Measurements from ENCODE around the gene GEMIN7.

GRCh38 chr19:44874179-44875149, 16.6 kb upstream of the TOMM40 start:
- PRO-cap, 3 experiments: no peak in any of the 3 experiments
- RAMPAGE, long total RNA, 4 experiments: no peak in any of the 4 experiments
- RRBS: no CpG with 5 or more reads among the region's 26 CpGs

- PRO-cap, 3 experiments: peak in 3 of 3 experiments; most common plus-strand start chr19:44913255 (in 3)
- RAMPAGE, long total RNA, 4 experiments: no peak in any of the 4 experiments
- RRBS: no CpG with 5 or more reads among the region's 10 CpGs
Observed at GRCh38 chr19:44912713-44913368, 1.6 kb upstream of the APOC1 start.

- PRO-cap, 3 experiments: peak in 1 of 3 experiments; most common minus-strand start chr19:45075366 (in 1)
- RAMPAGE, long total RNA, 4 experiments: no peak in any of the 4 experiments
- RRBS: no CpG with 5 or more reads among the region's 9 CpGs
Observed at GRCh38 chr19:45075086-45075482, 1.2 kb downstream of the ZNF296 start.

- PRO-cap, 3 experiments: peak in 3 of 3 experiments; most common plus-strand start chr19:45079257 (in 1); most common minus-strand start chr19:45079175 (in 3)
- RAMPAGE, long total RNA, 4 experiments: start-site peak on the plus strand in 3 of 4 experiments, at chr19:45079179-45079296 at its widest, 29 to 123 reads per replicate
- RRBS: 1% methylated on average over 30 of the region's 53 CpGs
Observed at GRCh38 chr19:45078732-45079577, at the start of gene GEMIN7. Gene GEMIN7, plus strand, starts transcription at chr19:45079260.

- PRO-cap, 3 experiments: no peak in any of the 3 experiments
- RAMPAGE, long total RNA, 4 experiments: no peak in any of the 4 experiments
- RRBS: no CpG with 5 or more reads among the region's 9 CpGs
Observed at GRCh38 chr19:45103043-45103436, 10.1 kb downstream of the PPP1R37 start.

DNA sequence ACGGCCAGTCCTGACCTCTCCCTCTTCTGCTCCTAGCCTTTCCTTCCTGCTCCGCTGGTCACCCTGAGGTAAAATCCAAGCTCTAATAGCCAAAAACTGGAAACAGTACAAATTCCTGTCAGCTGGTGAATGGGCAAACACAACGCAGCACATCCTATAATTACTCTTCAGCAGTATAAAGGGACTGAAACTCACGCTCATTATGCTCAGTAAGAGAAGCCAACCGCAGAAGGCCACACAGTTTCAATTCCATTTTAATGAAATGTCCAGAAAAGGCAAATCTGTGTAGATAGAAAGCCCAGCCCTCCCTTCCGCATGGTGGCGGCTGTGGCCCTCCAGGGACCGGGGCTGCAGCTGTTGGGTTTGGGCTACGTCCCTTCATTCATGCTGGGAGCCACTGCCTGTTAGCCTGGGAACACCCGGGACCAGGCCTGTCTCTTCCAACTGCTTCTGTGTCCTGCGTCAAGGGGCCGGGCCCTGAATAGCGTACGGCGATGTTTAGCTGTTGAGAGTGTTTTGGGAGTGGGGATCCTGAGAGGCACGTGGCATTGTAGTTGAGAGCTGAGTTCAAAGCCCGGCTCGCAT, 23.5 kb downstream of the NKPD1 start:
- PRO-cap, 3 experiments: no peak in any of the 3 experiments
- RAMPAGE, long total RNA, 4 experiments: no peak in any of the 4 experiments
- RRBS: 80% methylated on average over 10 of the region's 18 CpGs

DNA sequence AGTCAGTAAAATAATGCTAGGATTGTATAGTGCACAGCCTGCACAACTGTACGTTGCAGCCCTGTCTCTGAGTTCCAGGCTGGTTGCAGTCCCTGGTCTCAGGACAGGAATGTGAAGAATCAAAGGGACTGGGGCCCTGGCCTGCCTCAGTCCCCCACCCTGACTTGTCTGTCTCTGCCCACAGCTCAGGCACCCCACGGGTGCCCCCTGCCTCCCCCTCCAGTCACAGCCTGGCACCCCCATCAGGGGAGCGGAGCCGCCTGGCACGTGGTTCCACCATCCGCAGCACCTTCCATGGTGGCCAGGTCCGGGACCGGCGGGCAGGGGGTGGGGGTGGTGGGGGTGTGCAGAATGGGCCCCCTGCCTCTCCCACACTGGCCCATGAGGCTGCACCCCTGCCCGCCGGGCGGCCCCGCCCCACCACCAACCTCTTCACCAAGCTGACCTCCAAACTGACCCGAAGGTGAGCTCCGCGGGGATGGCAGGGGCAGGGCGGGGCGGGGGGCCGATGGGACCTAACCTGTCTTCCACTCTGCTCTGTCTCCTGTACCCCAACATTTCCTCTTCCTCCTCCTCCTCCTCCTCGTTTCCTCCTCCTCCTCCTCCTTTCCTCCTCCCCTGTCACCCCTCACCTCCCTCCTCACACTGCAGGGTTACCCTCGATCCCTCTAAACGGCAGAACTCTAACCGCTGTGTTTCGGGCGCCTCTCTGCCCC, 25.0 kb downstream of the CKM start:
- PRO-cap, 3 experiments: no peak in any of the 3 experiments
- RAMPAGE, long total RNA, 4 experiments: no peak in any of the 4 experiments
- RRBS: 89% methylated on average over 2 of the region's 25 CpGs

GRCh38 chr19:45326113-45326554, 3.5 kb upstream of the CKM start:
- PRO-cap, 3 experiments: peak in 1 of 3 experiments; most common plus-strand start chr19:45326417 (in 1)
- RAMPAGE, long total RNA, 4 experiments: no peak in any of the 4 experiments
- RRBS: no CpG with 5 or more reads among the region's 10 CpGs

- PRO-cap, 3 experiments: no peak in any of the 3 experiments
- RAMPAGE, long total RNA, 4 experiments: no peak in any of the 4 experiments
- RRBS: no CpG with 5 or more reads among the region's 17 CpGs
Observed at GRCh38 chr19:45404673-45404975, 245 bp downstream of the PPP1R13L start.

- PRO-cap, 3 experiments: no peak in any of the 3 experiments
- RAMPAGE, long total RNA, 4 experiments: no peak in any of the 4 experiments
- RRBS: no CpG with 5 or more reads among the region's 2 CpGs
Observed at GRCh38 chr19:45431186-45431359, 7.4 kb upstream of the ERCC1 start.

GRCh38 chr19:45448859-45449403, 18.9 kb upstream of the FOSB start:
- PRO-cap, 3 experiments: no peak in any of the 3 experiments
- RAMPAGE, long total RNA, 4 experiments: no peak in any of the 4 experiments
- RRBS: no CpG with 5 or more reads among the region's 11 CpGs

- PRO-cap, 3 experiments: no peak in any of the 3 experiments
- RAMPAGE, long total RNA, 4 experiments: no peak in any of the 4 experiments
- RRBS: no CpG with 5 or more reads among the region's 16 CpGs
Observed at GRCh38 chr19:45471029-45471584, 3.3 kb downstream of the FOSB start.

DNA sequence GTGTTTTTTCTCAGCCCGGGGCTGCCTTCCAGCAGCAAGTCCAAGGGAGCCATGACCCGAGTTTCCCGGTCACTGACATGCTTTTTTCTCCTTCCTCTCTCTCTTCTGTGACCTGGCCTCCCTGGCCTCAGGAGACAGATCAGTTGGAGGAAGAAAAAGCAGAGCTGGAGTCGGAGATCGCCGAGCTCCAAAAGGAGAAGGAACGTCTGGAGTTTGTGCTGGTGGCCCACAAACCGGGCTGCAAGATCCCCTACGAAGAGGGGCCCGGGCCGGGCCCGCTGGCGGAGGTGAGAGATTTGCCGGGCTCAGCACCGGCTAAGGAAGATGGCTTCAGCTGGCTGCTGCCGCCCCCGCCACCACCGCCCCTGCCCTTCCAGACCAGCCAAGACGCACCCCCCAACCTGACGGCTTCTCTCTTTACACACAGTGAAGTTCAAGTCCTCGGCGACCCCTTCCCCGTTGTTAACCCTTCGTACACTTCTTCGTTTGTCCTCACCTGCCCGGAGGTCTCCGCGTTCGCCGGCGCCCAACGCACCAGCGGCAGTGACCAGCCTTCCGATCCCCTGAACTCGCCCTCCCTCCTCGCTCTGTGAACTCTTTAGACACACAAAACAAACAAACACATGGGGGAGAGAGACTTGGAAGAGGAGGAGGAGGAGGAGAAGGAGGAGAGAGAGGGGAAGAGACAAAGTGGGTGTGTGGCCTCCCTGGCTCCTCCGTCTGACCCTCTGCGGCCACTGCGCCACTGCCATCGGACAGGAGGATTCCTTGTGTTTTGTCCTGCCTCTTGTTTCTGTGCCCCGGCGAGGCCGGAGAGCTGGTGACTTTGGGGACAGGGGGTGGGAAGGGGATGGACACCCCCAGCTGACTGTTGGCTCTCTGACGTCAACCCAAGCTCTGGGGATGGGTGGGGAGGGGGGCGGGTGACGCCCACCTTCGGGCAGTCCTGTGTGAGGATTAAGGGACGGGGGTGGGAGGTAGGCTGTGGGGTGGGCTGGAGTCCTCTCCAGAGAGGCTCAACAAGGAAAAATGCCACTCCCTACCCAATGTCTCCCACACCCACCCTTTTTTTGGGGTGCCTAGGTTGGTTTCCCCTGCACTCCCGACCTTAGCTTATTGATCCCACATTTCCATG, 5.0 kb downstream of the FOSB start:
- PRO-cap, 3 experiments: peak in 2 of 3 experiments; most common plus-strand start position 137 of the sequence (in 2)
- RAMPAGE, long total RNA, 4 experiments: start-site peak on the plus strand in 1 of 4 experiments, centred at position 1,076 of the sequence, 12 reads per replicate
- RRBS: 29% methylated on average over 3 of the region's 49 CpGs

- PRO-cap, 3 experiments: no peak in any of the 3 experiments
- RAMPAGE, long total RNA, 4 experiments: no peak in any of the 4 experiments
- RRBS: no CpG with 5 or more reads among the region's 3 CpGs
Observed at GRCh38 chr19:45526730-45527166, 19.5 kb downstream of the VASP start.

GRCh38 chr19:45589929-45590536, 5.4 kb upstream of the OPA3 start:
- PRO-cap, 3 experiments: no peak in any of the 3 experiments
- RAMPAGE, long total RNA, 4 experiments: no peak in any of the 4 experiments
- RRBS: no CpG with 5 or more reads among the region's 8 CpGs

- PRO-cap, 3 experiments: no peak in any of the 3 experiments
- RAMPAGE, long total RNA, 4 experiments: no peak in any of the 4 experiments
- RRBS: no CpG with 5 or more reads among the region's 20 CpGs
Observed at GRCh38 chr19:45642898-45643413, 3.8 kb upstream of the EML2 start.

DNA sequence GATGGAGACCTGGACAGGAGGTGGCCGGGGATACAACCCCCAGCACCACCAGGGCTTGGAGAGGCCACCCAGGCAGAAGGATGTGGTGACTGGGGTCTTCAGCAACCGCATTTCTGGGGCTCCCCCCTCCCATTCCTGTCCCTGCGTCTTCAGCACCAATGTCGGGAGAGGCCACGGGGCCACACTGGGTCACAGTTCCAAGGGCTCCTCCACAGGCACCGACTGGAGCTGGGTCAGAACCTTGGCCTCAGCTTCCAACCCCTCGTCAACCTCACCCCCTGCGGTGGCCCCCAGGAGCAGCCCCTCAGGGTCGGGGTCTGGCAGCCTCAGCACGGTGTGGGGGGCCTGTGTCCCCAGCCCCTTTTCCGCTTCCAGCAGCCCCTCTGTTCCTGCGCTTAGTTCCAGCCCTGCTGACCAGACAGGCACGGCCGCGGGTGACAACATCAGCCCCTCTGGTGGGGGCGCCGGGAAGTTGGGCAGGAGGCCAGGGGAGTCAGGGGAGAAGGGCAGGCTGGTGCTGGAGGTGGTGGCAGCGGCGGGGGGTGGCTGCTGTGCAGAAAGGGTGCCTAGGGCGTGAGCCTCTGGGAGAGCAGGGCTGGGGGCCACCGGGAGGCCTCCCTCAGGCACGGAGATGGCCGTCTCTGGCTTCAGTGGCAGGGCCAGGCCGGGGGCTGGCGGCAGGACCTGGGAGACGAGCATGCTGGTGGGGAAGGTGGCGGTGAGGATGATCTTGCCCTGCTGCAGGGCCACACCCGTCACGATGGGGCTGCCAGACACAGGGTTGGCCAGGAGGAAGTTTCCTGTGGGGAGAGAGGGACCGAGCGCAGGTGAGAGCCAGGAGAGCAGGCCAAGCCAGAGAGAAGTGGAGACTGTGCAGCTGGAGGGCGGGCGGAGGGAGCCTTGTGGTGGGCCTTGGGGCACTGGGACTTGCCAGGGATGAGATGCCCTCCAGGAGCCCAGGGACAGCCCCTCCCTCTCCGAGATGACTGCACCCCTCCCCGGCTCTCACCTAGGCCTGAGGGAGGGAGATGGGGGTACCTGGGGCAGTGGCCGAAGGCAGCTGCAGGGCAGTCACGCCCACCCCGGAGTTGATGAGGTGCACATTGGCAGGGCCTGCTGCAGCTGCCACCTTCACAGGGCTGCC, 3.4 kb downstream of the SIX5 start:
- PRO-cap, 3 experiments: no peak in any of the 3 experiments
- RAMPAGE, long total RNA, 4 experiments: no peak in any of the 4 experiments
- RRBS: 30% methylated on average over 8 of the region's 38 CpGs

- PRO-cap, 3 experiments: peak in 3 of 3 experiments; most common plus-strand start chr19:45770760 (in 1); most common minus-strand start chr19:45770811 (in 3)
- RAMPAGE, long total RNA, 4 experiments: start-site peak on the plus strand in 2 of 4 experiments, at chr19:45770782-45770978 at its widest, 5 to 8 reads per replicate
- RRBS: 2% methylated on average over 7 of the region's 48 CpGs
Observed at GRCh38 chr19:45770645-45771276, 1.7 kb upstream of the SIX5 start.

DNA sequence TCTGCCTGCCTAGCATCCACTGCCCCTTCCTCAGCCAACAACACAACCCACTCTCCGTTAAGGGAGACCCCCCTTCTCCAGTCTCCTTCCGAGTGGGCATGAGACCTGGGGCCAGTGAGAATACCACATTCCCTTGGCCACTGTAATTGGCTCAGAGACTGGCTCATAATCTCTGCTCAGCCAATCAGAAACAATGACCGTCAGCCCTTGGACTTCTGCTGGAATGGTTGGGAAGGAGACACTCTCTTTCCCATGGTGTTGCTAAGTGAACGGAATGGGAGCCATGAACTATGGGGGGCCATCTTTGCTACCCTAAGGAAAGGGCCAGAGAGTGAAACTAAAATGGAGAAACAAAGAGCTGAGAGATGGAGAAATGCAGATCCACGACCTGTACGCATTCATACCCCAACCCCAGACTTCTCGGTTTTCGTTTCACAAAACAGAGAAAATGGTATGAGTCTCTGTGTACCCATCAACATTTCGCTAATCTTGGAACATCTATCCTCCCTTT, 20.0 kb downstream of the SYMPK start:
- PRO-cap, 3 experiments: no peak in any of the 3 experiments
- RAMPAGE, long total RNA, 4 experiments: no peak in any of the 4 experiments
- RRBS: no CpG with 5 or more reads among the region's 9 CpGs

GRCh38 chr19:45865372-45866145, 1.4 kb downstream of the FOXA3 start:
- PRO-cap, 3 experiments: no peak in any of the 3 experiments
- RAMPAGE, long total RNA, 4 experiments: no peak in any of the 4 experiments
- RRBS: no CpG with 5 or more reads among the region's 9 CpGs

Data from adrenal gland (tissue), 7 donors.